Uterus (tissue), 7 donors: ENCODE results near the gene PAOX.

DNA sequence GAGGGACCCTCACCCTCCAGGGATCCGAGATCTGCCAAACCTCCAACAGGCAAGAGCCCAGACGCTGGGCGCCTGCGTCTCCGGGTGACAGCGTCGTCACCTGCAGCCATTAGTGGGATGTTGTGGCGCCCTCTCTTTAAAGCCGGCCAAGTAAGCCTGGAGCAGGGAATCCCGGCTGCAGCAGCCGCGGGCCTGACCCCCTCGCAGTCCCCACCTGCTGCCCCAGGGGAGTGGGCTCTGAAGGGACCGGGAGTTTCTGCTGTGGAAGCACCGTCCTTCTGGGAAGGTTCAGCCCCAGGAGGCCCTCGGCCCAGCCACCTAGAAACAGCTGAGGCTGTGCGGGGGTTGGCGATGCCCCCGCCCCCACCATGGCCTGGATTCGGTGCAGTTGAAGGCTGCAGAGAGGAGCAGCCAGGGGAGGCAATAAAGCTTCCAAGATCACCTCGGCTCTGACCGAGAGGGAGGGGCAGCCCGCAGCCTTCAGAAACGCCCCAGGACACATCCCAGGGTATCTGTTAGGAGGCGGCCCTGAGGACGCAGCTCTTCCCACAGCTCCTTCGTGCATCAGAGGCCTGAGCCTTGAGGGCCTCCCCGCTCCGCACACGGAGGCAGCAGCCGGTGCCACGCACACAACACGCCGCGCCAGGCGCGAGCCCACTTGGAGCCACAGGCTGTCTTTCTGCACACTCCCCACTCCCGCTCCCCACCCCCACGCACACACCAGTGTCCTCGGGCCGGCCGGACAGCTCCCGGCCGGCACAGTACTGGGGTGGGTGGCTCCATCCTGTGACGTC lies 1.5 kb downstream of the KNDC1 start:
- PRO-cap, 4 experiments = no peak in any of the 4 experiments
- RAMPAGE, long total RNA, 2 experiments = no peak in any of the 2 experiments
- RRBS = 6% methylated on average over 13 of the region's 45 CpGs

DNA sequence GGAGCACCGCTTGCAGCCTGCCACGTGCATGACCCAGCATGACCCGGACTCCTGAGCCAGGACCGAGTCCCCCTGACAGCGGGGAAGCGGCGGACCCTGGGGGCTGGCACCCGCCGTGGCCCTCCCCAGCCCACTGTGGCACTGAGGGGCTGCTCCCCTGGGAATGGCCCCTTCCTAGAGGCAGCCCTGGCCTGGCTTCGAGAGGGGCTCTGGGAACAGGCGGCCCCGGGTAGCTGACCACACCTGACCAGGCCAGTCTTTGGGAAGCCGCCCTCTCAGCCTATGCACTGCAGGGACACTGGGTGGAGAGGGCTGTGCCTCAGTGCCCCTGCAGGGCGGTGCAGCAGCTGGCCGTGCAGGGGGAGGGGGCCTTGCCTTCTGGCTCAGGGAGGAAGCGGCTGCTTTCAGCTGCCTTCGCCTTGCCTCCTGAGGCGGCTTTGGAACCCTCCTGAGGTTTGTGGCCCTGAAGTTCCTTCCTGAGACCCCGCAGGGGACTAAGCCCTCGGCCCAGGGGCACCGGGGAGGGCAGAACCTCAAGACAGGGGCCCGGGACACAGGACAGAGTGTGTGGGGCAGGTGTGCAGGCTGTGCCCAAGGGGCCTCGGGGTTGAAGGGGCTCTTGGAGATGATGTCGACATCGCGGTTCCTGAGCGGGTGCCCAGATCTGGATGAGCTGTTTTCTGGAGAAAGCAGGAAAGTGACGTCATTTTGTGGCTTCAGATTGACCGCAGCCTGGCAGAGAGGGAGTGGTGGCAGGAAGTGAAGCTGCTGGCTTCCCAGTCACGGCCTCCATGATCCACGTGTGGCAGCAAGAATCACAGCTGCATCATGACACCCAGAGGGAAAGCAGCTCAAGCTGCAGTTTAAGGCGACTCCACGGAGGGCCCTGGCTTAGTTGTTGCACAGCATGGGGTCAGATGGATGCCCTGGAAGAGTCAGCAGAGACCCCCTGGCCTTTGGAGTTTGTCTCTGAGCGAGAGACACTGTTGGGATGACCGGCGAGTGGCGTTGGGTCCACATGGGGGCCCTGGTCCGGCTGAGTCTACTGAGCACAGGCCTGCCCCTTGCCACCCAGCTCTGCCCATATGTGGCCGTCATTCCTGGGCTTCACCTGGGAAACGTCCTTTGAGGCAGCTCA lies 17.6 kb downstream of the ADAM8 start:
- PRO-cap, 4 experiments = peak in 3 of 4 experiments; most common plus-strand start position 861 of the sequence (in 2); most common minus-strand start position 645 of the sequence (in 1)
- RAMPAGE, long total RNA, 2 experiments = no peak in any of the 2 experiments
- RRBS = no CpG with 5 or more reads among the region's 40 CpGs

- PRO-cap, 4 experiments = peak in 3 of 4 experiments; most common plus-strand start chr10:133262173 (in 2)
- RAMPAGE, long total RNA, 2 experiments = no peak in any of the 2 experiments
- RRBS = no CpG with 5 or more reads among the region's 40 CpGs
These were observed 14.6 kb downstream of the ADAM8 start for GRCh38 chr10:133262052-133262535.

- PRO-cap, 4 experiments = no peak in any of the 4 experiments
- RAMPAGE, long total RNA, 2 experiments = no peak in any of the 2 experiments
- RRBS = 85% methylated on average over 2 of the region's 20 CpGs
These were observed 9.5 kb downstream of the ADAM8 start for GRCh38 chr10:133267009-133267699.

DNA sequence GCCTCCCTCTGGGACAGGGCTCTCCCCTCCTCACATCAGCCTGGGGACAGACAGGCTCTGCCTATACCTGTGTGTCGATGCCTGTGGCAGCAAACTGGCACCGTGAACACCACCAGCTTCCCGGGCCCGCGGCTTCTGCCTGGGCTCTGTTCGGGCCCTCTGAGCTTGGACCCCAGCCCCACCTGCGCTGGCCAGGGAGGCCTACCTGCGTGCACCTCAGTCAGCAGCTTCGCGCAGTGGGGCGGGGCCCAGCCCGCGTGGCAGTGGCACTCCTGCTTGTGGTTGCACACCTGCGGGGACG lies 7.5 kb downstream of the ADAM8 start:
- PRO-cap, 4 experiments = no peak in any of the 4 experiments
- RAMPAGE, long total RNA, 2 experiments = no peak in any of the 2 experiments
- RRBS = no CpG with 5 or more reads among the region's 15 CpGs

GRCh38 chr10:133278357-133279559 lies 2.1 kb upstream of the ADAM8 start:
- PRO-cap, 4 experiments = peak in 3 of 4 experiments; most common plus-strand start chr10:133278672 (in 3); most common minus-strand start chr10:133278617 (in 3)
- RAMPAGE, long total RNA, 2 experiments = no peak in any of the 2 experiments
- RRBS = 65% methylated on average over 3 of the region's 33 CpGs

- PRO-cap, 4 experiments = no peak in any of the 4 experiments
- RAMPAGE, long total RNA, 2 experiments = no peak in any of the 2 experiments
- RRBS = 93% methylated on average over 3 of the region's 26 CpGs
These were observed 15.6 kb downstream of the TUBGCP2 start for GRCh38 chr10:133292866-133293596.

DNA sequence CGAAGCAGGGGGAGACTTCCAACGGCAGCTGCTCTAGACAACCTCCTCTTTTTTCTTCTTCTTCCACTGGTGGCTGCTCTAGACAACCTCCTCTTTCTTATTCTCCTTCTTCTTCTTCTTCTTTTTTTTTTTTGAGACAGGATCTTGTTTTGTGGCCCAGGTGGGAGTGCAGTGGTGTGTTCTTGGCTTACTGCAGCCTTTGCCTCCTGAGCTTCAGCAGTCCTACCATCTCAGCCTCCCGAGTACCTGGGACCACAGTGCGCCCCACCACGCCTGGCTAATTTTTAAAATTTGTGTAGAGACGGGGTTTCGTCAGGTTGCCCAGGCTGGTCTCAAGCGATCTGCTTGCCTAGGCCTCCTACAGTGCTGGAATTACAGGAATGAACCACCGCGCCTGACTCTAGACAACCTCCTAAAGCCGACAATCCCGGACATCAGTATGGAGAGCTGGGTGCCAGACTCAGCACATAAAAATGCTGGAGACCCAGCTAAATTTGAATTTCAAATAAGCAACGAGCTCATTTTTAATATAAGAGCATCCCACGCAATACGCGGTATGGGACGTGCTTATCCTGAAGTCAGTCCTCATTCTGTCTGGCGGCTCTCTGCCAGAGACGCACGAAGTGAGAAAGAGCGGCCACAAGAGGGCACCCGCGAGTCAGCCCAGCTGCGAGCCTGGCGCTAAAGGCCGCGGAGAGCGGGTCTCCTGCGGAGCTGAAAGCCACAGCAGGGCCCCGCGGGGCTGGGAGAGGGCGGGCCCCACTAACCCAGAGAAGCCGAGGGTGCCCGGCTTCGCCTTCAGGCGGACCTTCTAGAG lies 7.2 kb downstream of the CALY start:
- PRO-cap, 4 experiments = no peak in any of the 4 experiments
- RAMPAGE, long total RNA, 2 experiments = no peak in any of the 2 experiments
- RRBS = no CpG with 5 or more reads among the region's 36 CpGs

DNA sequence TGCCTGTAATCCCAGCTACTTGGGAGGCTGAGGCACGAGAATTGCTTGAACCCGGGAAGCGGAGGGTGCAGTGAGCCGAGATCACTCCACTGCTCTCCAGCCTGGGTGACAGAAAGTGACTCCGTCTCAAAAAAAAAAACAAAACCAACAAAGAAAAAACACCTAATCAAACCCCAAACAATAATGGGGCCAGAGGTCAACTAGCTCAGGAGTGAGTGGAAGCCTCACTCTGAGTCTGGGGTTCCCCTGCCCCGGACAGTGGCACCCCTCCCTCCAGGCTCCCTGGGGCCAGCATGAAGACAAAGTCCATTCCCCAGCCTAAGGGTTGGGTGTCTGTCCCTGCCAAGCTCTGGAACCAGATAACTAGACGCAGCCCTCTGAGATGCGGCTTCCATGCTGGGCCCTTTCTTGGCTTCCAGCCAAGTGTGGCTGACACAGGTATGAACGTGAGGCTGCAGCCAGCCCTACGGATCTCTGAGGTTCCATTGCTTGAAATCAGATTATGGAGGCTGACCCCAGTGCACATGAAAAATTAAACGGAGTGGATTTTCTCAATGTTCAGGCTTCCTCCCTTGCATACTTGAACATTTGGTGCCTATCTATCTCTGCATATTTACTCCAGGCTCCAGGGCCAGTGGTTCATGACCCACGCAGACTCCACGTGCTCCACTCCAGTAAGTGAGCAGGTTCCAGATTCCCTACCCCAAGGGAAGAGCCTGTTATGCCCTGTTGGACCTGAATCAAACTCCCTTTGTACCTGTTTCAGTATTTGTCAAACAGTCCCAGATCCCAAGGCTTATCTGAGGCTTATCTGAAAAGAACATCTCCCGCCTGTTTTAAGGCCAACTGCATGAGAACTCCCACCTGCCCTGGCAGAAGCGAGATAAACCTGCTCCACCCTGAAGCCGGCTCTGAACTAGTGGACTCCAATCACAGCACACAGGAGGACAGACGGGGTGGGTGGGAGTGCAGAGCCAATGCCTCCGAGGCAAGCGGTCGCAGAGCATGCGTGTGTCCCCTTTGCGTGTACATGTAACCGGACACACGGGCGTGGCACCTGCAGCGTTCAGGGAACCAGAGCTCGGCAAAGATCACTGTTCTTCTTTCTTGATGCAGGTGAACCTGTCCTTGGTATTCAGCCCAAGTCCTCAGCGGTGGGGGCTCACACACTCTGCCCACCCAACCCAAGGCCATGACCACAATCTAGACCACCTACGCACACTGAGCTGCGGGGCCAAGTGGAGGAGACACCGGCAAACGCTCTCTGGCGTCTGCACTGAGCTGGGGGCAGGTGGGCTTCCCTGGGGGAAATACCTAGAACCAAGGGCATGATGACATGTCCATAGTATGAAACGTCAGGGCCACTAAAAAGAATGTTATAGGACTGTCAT lies 2.2 kb upstream of the FUOM start:
- PRO-cap, 4 experiments = no peak in any of the 4 experiments
- RAMPAGE, long total RNA, 2 experiments = no peak in any of the 2 experiments
- RRBS = no CpG with 5 or more reads among the region's 34 CpGs

DNA sequence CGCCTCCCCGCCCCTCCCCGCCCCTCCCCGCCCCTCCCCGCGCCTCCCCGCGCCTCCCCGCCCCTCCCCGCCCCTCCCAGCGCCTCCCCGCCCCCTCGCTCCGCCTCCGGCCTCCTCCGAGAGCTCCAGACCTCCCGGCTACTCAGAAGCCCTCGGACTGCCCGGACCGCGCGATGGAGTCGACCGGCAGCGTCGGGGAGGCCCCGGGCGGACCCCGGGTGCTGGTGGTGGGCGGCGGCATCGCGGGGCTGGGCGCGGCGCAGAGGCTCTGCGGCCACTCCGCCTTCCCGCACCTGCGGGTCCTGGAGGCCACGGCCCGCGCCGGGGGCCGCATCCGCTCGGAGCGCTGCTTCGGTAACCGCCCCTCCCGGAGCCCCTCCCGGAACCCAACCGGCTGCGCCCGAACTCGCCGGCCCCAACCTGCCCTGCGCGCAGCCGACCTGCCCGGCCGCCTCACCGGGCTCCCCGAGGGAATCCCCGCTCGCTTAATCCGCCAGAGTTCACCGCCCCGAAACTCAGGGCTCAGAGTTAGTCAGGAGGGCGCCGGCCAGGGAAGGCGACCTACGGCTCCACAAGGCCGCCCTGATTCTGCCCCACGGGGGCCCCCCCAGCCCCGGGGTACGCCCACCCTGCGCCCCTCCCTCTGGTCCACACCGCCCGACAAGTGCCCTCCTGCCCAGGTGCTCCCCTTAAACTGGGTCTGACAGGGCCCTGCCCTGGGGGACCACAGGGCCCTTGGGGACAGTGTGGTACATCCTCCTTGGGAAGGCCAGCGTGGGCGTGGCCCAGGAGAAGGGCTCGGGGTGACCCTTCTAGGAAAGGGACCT lies at the start of gene PAOX:
TSS of gene PAOX (plus strand) at position 119 of the 827 bp plus-strand sequence.
- PRO-cap, 4 experiments = peak in 4 of 4 experiments; most common plus-strand start position 145 of the sequence (in 4); most common minus-strand start position 464 of the sequence (in 1)
- RAMPAGE, long total RNA, 2 experiments = no peak in any of the 2 experiments
- RRBS = 3% methylated on average over 35 of the region's 83 CpGs

DNA sequence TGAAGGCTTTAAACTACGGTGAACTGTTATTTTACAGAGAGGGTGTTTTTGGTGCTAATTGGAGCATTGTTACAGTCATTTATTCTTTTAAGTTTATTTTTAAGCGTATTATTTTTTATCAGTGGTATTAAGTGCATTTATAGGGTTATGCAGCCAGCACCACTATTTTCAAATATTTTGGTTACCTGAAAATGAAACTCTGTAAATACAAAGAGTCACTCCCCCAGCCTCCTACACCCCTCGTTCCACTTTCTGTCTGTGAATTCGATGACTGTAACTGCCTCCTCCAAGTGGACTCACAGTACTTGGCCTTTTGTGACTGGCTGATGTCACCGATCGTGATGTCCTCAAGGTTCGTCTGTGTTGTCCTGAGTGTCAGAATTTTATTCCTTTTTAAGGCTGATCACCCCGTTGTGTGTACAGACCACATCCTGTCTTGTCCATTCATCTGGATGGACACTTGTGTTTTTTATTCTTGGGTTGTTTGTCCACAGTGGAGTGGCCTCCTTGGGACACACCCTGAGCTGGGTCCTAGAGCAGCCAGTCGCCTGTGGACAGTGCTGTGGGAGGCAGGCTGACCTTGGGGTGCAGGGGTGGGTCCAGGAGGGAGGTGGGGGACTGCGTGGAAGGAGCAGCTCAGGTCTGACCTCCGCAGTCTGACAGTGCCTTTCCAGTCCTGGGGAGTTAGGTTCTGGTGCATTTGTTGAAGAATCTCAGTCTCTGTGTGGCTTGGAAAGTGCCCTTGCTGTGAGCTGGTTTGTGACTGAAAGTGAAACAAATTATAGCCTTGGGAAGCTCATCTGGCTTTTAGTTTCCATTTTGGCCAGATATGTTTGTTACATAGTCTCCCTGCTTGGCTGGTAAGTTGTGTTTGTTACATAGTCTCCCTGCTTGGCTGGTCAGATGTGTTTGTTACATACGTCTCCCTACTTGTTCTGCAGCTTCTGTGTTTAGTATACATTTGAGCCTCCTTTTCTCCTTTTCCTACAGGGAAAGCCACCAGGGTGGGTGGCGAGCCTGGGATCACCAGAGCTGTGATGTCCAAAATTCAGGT lies 6.9 kb downstream of the MTG1 start:
- PRO-cap, 4 experiments = no peak in any of the 4 experiments
- RAMPAGE, long total RNA, 2 experiments = no peak in any of the 2 experiments
- RRBS = no CpG with 5 or more reads among the region's 13 CpGs

GRCh38 chr10:133453523-133453873 lies 247 bp upstream of the SCART1 start:
- PRO-cap, 4 experiments = no peak in any of the 4 experiments
- RAMPAGE, long total RNA, 2 experiments = no peak in any of the 2 experiments
- RRBS = no CpG with 5 or more reads among the region's 7 CpGs